ENCODE measurements around a stretch of chr12.

- PRO-cap = unidirectional peak, minus-strand start at chr12:114611624
- RAMPAGE, long total RNA, 2 experiments = no peak in any of the 2 experiments
Measured at GRCh38 chr12:114611341-114611818, 72.6 kb downstream of the TBX3 start.

DNA sequence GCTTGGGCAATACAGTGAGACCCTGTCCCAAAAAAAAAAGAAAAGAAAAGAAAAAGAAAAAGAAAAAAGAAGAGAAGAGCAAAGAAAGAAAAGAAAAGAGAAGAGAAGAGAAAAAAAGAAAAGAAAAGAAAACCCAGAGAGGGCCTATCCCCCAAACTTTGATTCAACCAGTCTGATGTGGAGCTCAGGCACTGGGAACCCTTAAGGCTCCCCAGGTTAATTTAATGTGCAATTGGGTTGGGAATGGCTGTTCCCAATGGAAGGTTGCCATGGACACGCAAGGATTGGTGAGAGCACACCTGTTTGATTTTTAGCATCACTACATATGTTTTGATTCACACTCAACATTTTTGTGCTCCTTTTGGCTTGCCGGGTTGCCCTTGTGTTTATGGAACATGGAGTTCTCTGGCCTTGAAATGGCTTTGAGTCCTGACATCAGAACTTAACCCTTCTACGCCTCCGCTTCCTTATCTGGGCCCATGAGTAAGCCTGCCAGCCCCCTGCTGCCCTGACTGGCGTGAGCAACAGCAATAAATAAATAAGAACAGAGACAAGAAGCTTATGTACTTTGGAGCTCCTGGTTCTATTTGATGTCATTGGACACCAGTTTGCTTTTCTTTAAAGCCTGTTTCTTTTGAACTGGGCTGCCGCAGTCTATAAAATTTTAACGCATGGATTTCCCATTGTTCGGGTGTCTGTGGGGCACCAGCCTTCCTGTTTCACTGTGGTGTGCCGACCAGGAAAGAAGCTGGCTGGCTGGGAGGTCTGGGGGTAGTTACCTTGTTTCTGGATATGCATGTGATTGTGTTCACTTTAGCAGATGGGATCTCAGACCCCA, 28.0 kb downstream of the TBX3 start:
- PRO-cap = bidirectional peak, plus-strand start at position 722 of the sequence, minus-strand start at position 388 of the sequence
- RAMPAGE, long total RNA, 2 experiments = no peak in any of the 2 experiments

- PRO-cap = no peak
- RAMPAGE, long total RNA, 2 experiments = no peak in any of the 2 experiments
Measured at GRCh38 chr12:114656611-114657203, 27.3 kb downstream of the TBX3 start.

- PRO-cap = bidirectional peak, plus-strand start at chr12:114679052, minus-strand start at chr12:114678907; bidirectional peak, plus-strand start at chr12:114679676, minus-strand start at chr12:114679372
- RAMPAGE, long total RNA, 2 experiments = no peak in any of the 2 experiments
Measured at GRCh38 chr12:114678470-114679538, 5.2 kb downstream of the TBX3 start.

GRCh38 chr12:114682669-114683285, 1.2 kb downstream of the TBX3 start:
- PRO-cap = no peak
- RAMPAGE, long total RNA, 2 experiments = no peak in any of the 2 experiments

DNA sequence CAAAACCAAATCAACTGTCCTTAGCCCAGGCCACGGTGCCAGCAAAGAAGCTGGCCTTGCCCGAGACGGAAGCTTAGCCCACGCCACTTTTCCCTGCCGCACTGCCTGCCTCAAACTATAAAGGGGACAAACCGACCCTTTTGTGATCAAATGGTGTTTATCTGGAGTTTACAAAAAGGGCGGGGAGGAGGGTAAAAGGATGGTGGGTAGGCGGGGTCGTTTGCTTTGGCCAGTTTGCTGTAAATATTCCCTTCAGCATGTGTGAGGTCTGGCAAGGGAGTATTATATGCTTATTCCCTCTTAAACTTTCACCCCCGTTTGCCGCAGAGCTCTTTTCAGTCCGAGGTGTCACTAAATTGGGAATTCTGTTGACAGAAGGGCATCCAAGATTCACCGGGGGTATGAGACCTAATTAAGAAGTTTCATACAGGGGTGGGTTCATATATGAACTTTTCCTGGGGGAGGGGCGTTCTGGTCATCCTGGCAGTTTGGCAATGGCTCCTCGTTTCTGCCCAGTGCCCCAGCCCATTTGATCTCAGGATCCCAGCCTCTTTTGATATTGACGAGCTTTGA, 3.9 kb upstream of the TBX3 start:
- PRO-cap = no peak
- RAMPAGE, long total RNA, 2 experiments = no peak in any of the 2 experiments

- PRO-cap = no peak
- RAMPAGE, long total RNA, 2 experiments = no peak in any of the 2 experiments
Measured at GRCh38 chr12:114746749-114747218, 62.8 kb upstream of the TBX3 start.

DNA sequence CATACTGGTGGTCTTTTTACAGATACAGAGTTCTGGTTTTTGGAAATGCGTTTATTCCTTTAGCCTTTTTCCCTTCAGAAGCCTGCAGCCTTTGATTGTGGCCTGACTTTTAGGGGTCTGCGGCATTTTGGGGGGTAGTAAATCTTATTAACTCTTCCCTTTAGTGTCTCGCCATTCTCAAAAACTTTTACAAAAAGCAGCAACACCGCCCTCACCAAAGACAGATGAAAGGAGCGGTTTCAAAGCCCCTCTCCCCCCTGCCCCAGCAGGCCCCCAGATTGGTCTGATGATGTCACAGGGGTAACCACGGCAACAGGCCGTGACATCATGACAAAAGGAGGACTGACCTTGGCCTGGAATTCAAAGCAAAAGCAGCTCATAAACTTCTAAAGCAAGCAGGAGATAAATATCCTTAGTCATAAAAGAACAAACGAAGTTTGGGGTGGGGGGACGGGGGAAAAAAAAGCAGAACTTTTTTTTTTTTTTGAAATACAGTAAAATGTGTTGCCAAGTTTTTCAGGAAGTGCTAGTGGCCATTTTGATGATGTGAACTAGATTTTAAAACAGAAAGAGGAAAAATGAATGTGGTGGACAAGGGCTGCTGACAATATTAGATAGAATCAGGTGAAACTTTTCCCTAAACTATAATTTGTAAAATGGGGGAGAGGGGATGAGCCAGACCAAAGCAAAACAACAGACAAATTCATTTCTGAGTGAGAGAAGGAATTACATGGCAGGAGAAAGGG, 84.4 kb upstream of the TBX3 start:
- PRO-cap = no peak
- RAMPAGE, long total RNA, 2 experiments = no peak in any of the 2 experiments

DNA sequence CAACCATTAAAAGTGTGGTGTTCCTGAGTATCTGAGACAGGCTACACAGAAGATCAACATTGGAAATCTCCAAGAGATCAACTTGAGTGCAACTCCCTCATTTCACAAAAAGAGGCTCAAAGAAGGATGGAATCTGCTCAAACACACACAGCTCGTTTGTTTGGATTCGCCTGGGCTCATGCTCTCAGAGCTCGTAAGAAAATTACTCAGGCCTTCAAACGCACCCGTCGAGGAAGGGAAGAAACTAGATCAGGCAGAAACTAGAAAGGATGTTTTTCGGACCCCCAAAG, 128.8 kb upstream of the TBX3 start:
- PRO-cap = no peak
- RAMPAGE, long total RNA, 2 experiments = no peak in any of the 2 experiments

GRCh38 chr12:115341249-115342023, 657.5 kb upstream of the TBX3 start:
- PRO-cap = no peak
- RAMPAGE, long total RNA, 2 experiments = no peak in any of the 2 experiments

- PRO-cap = no peak
- RAMPAGE, long total RNA, 2 experiments = no peak in any of the 2 experiments
Measured at GRCh38 chr12:115438961-115439608, 755.1 kb upstream of the TBX3 start.

- PRO-cap = no peak
- RAMPAGE, long total RNA, 2 experiments = no peak in any of the 2 experiments
Measured at GRCh38 chr12:115467951-115468480, 784.0 kb upstream of the TBX3 start.

DNA sequence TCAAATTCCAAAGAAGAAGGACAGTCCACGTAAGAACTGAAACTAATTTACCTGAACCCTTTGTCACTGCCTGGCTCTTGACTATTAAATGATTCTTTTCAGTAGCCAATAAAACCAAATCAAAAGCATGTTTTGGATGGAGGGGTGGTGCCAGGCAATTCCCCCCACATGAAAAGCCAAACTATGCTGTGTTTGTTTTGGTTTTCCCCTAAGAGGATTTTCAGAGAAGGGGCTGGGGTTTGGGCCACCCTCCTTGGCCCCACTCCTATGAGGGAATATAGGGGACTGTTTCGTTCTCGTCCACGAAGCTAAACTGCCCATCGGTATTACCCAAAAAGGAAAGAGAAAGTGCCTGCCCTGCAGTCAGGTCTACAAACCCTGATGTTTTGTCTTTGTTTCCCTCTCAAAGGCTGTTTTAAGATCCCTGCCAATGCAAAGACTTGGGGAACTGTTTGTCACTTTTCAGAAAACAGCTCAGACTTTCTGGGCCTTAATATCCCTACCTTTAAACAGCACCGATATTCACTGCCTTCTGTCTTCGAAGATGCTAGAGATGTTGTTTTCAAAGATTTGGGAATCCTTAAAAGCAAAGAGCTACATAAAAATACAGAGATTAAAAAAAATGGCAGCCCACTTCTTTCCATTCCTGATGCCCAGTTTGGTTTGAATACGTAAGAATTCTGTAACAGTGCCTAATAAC, 518.6 kb downstream of the MED13L start:
- PRO-cap = bidirectional peak, plus-strand start at position 311 of the sequence, minus-strand start at position 315 of the sequence; bidirectional peak, plus-strand start at position 458 of the sequence, minus-strand start at position 388 of the sequence
- RAMPAGE, long total RNA, 2 experiments = no peak in any of the 2 experiments

- PRO-cap = no peak
- RAMPAGE, long total RNA, 2 experiments = no peak in any of the 2 experiments
Measured at GRCh38 chr12:115870303-115870938, 407.1 kb downstream of the MED13L start.

GRCh38 chr12:115984050-115984576, 293.4 kb downstream of the MED13L start:
- PRO-cap = no peak
- RAMPAGE, long total RNA, 2 experiments = no peak in any of the 2 experiments

- PRO-cap = no peak
- RAMPAGE, long total RNA, 2 experiments = no peak in any of the 2 experiments
Measured at GRCh38 chr12:115986197-115986679, 291.3 kb downstream of the MED13L start.

GRCh38 chr12:116032529-116033097, 244.9 kb downstream of the MED13L start:
- PRO-cap = no peak
- RAMPAGE, long total RNA, 2 experiments = no peak in any of the 2 experiments

- PRO-cap = no peak
- RAMPAGE, long total RNA, 2 experiments = no peak in any of the 2 experiments
Measured at GRCh38 chr12:116127831-116128317, 149.6 kb downstream of the MED13L start.

GRCh38 chr12:116202107-116203444, 74.9 kb downstream of the MED13L start:
- PRO-cap = no peak
- RAMPAGE, long total RNA, 2 experiments = no peak in any of the 2 experiments

- PRO-cap = no peak
- RAMPAGE, long total RNA, 2 experiments = no peak in any of the 2 experiments
Measured at GRCh38 chr12:116233389-116234103, 43.9 kb downstream of the MED13L start.